Placental epithelial cell (primary cell): ENCODE measurements around a stretch of chr5.

DNA sequence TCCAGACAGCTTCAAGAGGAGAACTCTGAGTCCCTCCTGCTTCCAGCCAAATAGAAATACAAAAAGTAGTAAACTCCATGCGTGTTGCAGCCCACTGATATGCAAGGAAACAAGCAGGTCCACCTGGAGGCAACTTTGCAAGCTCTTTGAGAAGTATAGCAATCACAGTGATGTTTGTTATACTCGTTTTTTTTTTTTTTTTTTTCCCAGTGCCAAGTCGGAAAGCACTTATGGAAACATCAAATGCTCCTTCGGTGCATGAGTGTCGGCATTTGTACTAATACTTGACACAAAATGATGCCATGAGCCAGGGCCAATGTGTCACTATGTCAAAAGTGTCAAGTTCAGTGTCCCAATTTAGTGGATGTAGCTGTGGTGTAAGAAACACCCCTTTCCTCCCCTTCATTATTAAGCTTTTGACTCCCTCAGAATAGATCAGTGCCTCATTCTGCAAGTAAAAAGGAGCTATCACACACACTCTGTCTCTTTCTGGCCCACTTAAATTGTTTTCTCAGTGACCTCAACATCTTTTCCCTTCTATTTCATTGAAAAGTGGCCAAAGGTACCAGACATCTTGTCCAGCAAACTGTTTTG lies 594.0 kb upstream of the SGCD start:
- CAGE, long polyA plus RNA: no peak

DNA sequence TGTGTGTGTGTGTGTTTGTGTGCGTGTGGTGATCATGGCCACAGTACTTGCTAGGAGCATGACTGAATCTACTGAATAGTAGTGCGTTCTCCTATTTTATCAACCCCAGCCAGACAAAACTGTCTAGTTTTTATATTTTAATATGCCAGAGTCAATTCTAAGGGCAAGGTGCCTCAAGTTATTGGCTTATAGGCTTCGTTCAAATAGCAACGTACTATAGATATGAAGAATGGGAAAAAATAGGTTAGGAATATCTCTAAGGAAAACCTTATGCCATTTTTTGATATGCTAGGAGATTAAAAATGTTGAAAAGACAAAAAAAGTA lies 150.9 kb upstream of the SGCD start:
- CAGE, long polyA plus RNA: no peak

GRCh38 chr5:157285527-157286040 lies 19.7 kb downstream of the CYFIP2 start:
- CAGE, long polyA plus RNA: no peak

DNA sequence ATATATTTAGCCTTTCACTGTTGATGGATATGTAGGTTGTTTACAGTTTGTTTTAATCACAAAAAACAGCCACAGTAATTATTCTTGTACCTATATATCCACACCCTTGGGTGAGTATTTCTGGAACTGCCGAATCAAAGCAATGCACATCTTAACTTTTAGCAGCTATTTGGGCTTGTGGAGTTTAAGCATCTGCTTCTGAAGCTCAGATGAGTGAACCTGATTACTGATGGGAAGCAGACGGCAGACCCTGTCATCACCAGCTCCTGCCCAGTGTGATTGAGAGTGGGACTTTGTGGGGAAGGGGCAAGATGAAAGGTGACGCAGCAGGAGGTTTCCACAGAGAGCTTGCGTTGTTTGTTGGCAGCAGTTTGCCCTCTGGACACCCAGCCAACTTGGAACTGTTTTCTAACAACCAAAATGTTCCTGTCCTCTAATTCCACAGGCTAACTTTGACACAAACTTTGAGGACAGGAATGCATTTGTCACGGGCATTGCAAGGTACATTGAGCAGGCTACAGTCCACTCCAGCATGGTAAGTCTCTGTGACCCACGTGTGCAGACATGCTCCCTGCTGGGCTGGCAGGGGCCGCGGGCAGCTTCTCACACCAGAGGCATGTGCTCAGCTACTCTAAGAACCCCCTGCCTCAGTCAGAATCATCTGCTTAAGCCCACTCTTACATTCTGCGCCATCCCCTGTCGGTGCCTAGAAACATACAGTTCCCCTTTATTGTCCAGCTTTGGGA lies 20.8 kb downstream of the CYFIP2 start:
- CAGE, long polyA plus RNA: no peak

DNA sequence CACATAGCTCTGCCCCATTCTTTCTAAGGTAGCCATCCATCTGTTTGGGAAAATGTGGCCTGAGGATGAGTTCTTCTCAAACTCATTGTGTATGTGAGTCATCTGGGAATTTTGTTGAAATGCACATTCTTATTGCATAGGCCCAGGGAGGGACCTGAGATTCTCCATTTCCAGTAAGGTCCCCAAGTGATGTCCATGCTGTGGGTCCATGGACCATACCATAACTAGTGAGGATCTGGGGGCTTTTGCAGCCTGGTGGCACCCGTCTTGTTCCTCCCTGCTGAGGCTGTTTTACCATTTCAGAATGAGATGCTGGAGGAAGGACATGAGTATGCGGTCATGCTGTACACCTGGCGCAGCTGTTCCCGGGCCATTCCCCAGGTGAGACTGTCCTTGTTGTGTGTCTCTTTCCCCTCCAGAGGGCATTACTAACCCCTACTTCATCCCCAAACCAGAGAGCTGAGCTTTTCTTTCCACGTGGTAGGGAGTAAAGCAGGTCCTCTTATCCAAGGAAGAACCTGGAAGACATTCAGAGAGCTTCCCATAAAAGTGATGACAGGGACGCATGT lies 28.6 kb downstream of the CYFIP2 start:
- CAGE, long polyA plus RNA: no peak

GRCh38 chr5:157515910-157516544 lies 56.0 kb downstream of the NIPAL4 start:
- CAGE, long polyA plus RNA: no peak

- CAGE, long polyA plus RNA: no peak
Observed at GRCh38 chr5:157670470-157670866, 865 bp upstream of the C5orf52 start.

- CAGE, long polyA plus RNA: no peak
Observed at GRCh38 chr5:157912599-157913416, 53.9 kb upstream of the CLINT1 start.

DNA sequence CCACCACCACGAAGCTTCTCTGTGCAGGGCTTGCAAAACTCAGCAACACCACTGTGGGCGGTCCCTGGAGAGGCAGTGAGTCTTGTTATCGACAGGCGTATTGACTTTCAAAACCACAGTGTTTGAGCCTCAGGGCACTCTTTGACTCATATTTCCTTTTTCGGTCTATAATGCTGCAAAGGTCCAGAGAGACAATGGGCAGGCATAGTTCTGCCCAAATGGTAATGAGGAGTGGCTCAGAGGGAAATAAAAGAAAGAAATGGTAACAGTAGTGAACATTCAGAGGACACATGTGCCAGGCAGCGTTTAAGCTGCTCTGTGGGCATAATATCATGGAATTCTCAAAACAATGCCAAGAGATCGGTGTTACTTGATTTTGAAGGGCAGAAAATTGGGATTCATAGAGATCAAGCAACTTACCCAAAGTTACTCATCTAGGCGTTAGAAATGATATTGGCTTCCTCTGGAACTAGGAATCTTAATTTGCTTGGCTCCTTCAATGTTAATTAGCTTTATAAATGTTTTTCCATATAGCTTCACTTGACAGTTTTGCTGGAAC lies 539.3 kb downstream of the EBF1 start:
- CAGE, long polyA plus RNA: no peak

GRCh38 chr5:158881680-158882181 lies 218.0 kb downstream of the EBF1 start:
- CAGE, long polyA plus RNA: no peak

DNA sequence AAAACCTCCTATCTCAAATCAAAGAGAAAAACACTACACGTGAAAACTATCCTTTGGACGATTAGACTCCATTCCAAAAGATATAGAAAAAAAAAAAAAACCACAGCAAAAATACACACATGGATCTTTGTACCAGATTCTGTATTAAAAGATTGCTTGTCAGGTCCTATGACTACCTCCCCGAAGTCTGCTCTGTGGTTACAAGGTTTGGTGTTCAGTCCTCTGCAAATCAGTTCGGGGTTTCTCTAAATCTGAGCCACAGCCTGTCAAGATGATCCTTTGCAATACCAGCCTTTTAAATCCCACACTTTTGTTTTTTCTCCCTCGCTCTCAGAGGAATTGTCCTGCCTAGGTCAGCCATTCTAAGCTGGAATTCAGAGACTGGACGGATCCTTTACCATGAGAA lies 47.4 kb downstream of the EBF1 start:
- CAGE, long polyA plus RNA: no peak

DNA sequence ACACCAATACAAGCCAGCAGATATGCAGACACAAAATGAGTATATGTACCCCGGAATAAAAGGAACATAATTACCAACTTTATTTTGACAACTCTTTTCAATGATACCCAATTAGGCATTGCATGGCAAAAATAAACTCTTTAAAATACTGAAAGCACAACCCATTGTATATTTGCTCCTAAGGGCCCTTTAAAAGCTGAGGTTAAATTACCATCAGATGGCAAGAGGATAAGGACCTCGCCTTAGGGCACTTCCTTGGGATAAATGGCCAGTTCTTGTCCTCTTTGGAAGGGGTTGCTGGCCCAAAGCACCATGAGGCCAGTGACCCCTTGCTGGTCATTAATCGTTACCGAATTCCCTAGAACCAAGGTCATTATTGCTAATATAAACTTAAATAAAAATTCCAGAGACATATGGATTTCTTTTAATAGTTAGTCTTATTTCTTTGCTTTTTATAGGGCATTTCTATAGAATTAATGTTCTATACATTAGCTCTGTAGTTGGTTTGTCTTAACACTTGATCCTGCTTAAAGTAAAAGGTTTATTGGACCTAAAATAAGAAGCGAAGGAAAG lies 45.9 kb downstream of the EBF1 start:
- CAGE, long polyA plus RNA: no peak

DNA sequence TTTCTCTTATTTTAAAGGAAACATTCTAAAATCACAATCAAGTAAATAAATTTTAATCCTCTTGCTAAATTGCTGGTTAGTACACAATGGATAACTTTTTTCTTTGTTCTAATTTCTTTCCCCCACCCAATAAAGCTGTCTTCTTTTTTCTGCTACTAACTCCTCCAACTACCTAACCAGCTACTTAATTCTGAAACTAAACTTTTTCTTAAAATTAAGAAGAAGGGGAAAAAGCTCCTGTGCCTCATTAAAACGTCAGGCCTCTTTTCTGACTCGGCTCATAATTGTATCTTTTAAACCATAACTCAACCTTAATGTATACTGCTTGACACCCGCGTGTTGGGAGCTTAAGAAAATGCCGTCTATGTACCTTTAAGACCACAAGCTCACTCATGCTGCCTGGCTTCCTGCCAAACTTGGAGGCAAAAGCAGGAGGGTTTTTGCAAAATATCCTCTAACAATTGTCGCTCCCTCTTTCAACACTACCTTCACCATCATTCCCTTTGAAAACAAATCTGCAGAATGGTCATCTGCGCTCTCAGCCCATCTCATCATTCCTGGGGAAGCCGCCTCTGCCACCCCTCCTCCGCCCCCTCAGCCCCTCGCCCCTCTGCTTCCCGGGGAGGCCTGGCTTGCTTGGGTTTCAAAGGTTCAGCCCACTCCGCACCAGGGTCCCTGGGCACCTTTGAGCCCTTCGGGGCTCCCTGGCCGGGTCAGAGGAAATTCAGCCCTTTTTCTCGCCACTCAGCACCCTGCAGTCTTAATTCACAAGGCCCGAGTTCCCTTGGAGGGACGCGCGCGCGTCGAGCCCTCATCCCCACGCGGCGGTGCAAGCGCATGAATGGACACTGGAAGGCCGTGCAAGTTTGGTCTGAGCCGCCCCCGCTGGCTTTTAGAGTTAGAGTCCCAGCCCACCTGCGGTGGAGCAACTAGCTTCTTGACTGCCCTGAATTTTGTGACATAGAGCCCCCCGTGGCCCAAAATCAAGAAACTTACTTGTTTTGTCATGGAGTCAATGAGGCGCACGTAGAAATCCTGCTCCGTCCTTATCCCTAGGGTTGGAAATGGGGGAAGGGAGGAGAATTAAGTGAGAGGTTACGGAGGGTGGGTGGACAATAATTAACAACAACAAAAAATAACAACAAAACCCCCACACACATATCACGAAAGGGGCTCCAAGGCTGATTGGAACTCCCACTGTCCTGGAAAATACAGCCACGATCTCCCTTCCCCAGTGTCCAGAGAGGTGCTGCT lies 4.7 kb downstream of the EBF1 start:
- CAGE, long polyA plus RNA: no peak

DNA sequence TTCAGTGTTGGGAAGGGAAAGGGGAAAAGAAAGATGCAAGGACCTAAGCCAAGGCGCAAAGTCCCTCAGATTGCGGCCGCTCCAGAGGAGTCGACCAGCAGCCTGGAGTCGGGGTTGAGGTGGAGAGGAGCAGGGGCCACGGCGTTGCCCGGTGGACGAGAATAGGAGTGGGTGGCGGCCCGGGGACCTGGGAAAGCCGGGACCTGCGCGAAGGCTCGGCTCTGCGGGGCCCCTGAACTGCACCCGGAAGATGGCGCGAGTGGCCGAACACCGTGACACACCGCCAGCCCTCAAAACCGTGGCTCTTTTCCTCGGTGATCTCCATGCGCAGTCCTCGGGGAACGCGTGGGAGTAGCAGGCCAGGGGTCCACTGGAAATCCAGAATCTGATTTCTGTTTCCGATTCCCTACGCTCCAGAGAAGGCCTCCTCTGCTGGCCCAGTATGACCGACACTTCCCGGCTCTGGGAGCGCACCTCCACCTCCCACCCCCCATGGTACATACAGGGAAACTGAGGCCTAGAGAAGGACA lies 4.6 kb upstream of the EBF1 start:
- CAGE, long polyA plus RNA: no peak

DNA sequence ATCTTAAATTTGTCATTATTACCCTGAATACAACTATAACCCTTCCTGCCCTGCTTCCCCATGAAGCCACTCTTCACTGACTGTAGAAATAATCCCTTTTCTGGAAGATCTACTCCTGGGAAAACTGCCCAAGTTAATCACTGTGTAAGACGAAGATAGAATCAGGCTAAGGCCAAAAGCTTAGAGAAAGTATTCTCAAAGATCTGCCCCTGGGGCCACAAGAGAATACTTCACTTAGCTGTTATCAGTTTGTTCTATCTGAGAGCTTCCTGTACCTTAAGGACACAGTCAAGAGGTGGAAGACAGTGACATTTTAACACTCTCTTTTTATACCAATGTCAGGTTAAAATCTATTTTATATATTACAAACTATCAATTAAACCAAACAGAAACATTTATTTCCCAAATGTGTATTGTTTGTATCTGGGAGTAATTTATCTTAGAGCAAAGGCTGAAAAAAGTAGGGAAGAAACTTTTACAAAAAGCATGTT lies 33.8 kb downstream of the RNF145 start:
- CAGE, long polyA plus RNA: no peak

DNA sequence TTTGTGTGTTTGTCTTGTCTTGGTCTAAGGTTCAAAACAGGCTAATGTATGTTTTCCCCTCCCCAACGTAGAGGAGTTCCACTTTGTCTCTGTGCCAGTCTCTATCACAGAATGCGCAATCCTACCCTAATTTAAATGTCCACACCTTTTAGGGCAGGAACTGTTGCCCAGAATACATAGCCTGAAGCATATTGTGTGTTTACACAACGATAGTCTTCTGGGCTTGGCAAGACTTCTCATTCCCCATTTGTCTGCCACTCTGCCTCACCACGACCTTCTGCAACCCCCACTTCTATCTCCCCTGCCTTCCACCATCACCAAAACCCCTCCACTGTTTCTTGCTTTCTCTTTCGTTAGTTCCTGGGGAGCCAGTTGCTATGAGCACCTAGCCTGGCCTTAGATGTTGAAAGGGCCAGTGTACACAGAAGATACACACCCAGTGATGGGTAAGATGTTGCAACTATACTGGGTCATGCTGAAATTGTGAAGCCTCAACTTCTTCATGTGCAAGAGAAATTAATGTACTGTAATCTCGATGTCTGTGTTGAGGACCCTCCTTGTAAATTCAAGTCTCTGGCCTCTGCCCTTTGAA lies 886 bp upstream of the RNF145 start:
- CAGE, long polyA plus RNA: no peak

- CAGE, long polyA plus RNA: no peak
Observed at GRCh38 chr5:159510051-159510682, 179.9 kb upstream of the IL12B start.

- CAGE, long polyA plus RNA: no peak
Observed at GRCh38 chr5:159877733-159878672, 38.3 kb upstream of the ADRA1B start.

GRCh38 chr5:159878997-159879608 lies 37.2 kb upstream of the ADRA1B start:
- CAGE, long polyA plus RNA: no peak

- CAGE, long polyA plus RNA: no peak
Observed at GRCh38 chr5:160036161-160036585, 27.2 kb downstream of the TTC1 start.